ENCODE results near the gene CAVIN2.

- RRBS = under 1% methylated on average over 2 of the region's 6 CpGs
Observed at GRCh38 chr2:191677938-191677991, 171 bp upstream of the NABP1 start.

DNA sequence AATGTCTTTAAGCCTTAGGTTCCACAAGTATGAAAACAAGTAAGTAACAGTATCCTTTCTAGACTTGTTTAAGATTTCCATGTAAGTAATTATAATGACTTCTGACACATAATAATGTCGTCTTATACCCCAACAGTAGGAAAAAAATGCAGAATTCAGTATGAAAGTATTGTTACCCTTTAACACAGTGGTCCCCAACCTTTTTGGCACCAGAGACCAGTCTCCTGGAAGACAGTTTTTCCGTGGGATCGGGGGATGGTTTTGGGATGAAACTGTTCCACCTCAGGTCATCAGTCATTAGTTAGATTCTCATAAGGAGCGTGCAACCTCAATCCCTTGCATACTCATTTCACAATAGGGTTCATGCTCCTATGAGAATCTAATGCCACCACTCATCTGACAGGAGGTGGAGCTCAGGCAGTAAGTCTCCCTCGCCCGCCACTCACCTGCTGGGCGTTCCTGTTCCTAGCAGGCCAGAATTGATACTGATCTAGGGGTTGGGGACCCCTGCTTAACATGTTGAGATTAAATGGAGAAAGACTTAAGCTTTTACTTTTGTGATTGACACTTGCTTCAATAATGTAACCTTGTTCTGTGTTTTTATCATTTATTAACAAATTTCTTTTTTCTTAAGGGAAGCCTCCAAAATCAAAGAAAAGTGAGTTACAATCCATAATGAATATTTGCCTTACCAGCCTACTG, 9.9 kb downstream of the NABP1 start:
- RRBS = no CpG with 5 or more reads among the region's 7 CpGs

- RRBS = no CpG with 5 or more reads among the region's 13 CpGs
Observed at GRCh38 chr2:191695423-191696569, 17.9 kb downstream of the NABP1 start.

GRCh38 chr2:191702978-191703737, 25.2 kb downstream of the NABP1 start:
- RRBS = no CpG with 5 or more reads among the region's 9 CpGs

DNA sequence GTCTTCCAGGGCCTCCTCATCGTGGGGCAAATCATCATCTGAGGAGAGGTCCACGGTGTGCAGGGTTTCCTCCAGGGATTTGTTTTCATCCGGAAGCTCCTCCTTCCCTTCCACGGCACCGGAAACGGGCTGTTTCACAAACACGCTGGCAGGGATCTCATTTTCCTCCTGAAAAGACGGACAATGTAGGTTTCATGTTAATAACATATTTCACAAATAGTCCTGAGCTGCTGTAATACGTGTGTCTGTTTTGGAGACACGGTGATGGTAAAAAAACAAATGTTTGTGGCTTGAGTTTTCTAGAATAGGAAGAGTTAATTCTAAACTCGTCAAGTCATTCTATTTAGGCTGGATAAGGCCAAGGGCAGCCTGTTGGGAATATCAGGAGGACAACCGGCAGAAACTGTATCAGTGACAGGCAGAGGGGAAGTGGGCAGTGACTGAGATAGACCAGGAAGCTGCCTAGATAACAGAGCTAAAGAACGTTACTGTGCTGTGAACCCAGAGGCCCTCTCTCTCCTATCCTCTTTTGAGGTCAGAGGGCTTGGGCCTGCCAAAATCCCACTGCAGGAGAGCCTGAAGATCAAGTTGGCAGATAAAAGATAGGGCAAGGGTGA, 10.2 kb downstream of the CAVIN2 start:
- RRBS = no CpG with 5 or more reads among the region's 13 CpGs

DNA sequence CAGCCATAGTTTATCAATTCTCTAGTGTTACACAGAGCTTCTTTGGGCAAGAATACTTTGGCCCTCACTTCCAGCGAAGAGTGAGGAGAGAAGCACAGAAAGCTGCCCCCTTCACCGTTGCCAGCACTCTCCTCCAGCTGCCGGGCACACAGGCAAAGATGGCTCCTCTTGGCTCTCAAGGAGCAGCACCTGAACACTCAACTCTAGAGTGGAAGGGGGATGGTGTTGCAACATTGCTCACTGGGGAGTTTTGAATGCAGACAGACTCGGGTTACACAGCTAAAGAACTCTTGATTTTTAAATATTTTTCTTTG, 9.5 kb downstream of the CAVIN2 start:
- RRBS = no CpG with 5 or more reads among the region's 4 CpGs

DNA sequence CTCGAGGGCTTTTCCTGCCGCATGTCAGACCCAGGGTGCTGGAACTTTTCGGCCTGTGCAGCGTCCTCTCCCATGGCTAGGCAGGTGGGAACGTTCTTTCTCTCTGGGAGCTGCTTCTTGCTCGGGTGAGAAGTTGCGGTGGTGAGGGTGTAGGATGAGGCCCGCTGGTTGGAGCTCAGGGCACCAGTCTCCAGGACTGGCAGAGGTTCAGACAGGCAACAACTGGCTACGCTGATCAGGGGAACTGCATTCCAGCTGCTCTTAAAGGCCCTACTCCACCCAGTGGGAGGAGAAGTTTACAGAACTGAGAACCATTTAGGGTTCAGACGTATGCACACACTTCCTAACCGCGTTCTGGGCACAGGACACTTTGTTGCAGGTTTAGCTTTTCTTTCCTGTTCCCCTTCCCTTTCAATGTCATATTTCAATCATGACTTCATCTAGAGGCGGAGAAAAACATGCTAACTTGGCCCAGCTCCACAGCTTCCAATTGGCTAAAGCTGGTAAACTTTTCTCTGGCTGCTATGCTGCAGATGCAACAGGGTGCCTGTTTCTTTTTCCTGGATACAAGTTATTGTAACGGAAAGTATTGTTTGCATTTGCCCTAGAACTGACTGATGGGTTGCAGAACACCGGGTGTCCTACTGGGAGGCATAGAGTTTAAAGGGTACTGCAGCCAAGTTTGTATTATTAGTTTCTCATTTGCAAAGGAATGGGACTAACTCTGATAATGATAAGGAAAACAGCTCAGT, at the start of gene CAVIN2:
TSS of gene CAVIN2 (minus strand) at position 237 of the 752 bp plus-strand sequence.
- RRBS = no CpG with 5 or more reads among the region's 15 CpGs

- RRBS = no CpG with 5 or more reads among the region's 2 CpGs
Observed at GRCh38 chr2:191995307-191995749, 148.4 kb upstream of the CAVIN2 start.

DNA sequence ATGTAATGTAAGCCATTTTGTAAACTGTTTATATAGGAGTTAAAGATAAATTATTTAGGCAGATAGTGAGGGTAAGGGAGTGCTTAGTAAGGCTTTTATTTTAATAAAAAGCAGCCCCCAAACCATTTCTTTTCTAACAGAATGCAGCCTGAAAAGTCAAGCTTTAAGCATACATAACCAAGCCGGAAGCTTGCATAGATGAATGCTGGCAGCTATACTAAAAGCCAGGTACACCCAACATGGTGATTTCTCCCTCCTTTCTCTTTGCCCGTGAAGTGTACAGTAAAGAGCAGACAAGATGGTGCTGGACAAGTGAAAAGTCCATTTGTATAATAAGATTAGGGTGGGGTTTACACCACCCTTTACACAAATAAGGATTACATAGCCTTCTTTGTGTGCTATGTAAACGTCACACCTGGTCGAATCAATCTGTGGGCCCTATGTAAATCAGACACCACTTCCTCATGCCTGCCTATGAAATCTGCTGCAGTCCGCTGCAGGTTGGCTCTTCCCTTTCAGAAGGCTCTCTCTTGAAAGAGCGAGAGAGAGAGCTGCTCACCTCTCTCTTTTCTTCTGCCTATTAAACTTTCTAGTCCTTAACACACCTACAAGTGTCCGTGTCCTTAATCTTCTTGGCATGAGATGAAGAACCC, 1054.4 kb upstream of the SLC39A10 start:
- RRBS = no CpG with 5 or more reads among the region's 7 CpGs

GRCh38 chr2:195562935-195563223, 94.1 kb upstream of the SLC39A10 start:
- RRBS = no CpG with 5 or more reads among the region's 14 CpGs

- RRBS = no CpG with 5 or more reads among the region's 1 CpG
Observed at GRCh38 chr2:196138067-196138521, 33.3 kb downstream of the STK17B start.

GRCh38 chr2:196157670-196157863, 13.8 kb downstream of the STK17B start:
- RRBS = no CpG with 5 or more reads among the region's 3 CpGs

GRCh38 chr2:196159185-196159832, 12.1 kb downstream of the STK17B start:
- RRBS = no CpG with 5 or more reads among the region's 5 CpGs

- RRBS = no CpG with 5 or more reads among the region's 2 CpGs
Observed at GRCh38 chr2:196172495-196172948, 1.1 kb upstream of the STK17B start.

DNA sequence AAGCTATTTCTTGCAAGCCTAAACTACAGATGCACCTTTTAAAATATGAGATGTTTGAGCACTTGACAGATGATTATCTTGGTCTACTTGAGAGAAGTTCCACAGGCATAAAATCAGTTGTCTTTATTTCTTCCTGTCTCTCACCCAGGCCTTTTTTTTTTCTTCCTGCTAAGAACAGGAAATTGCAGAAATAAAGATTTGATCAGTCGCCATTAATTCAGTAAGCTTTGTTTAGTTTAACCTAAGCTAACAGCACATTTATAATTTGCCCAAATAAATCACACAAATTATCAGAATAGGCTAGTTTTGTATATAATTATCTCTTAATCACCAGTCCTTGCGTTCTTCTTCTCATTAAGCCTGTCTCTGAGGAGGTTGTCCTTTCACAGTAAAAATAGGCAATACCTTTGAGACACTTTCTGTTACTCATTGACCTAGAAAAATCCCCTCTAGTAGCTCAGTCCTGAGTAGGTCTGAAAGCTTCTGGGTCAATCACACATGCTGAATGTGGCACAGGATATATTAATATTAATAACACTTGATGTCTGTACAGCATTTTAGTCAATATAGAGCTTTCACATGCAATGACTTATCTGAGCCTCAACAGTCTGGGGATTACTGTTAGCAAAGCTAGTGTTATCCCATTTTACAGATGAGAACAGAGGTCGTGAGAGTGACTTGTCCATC, 11.1 kb upstream of the STK17B start:
- RRBS = no CpG with 5 or more reads among the region's 3 CpGs

- RRBS = no CpG with 5 or more reads among the region's 2 CpGs
Observed at GRCh38 chr2:196189075-196189385, 17.7 kb upstream of the STK17B start.

DNA sequence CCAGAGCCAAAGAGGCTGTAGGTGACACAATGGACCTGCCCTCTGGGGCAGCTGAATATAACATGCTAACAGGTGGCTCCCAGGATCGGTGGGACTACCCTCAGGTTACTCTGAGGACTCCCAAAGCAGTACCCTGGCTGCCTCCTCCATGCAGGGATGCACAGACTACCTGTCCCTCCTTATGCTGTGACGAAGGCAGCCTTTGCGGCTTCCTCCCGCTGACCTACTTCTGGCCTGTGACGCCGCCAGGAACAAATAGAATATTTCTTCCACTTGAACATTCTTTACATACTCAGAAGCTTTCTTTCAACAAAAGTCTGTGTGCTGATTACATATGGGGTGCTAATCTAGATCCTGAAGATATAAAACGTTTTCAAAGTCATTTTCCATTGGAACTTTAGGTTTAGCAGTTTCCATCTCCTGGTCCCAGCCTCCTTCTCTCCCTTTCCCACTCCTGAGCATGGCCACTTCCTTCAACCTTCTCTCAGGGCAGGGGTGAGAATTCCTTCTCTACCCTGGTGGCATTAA, 58.7 kb upstream of the STK17B start:
- RRBS = no CpG with 5 or more reads among the region's 7 CpGs

- RRBS = no CpG with 5 or more reads among the region's 10 CpGs
Observed at GRCh38 chr2:196260574-196261250, 89.3 kb upstream of the STK17B start.

DNA sequence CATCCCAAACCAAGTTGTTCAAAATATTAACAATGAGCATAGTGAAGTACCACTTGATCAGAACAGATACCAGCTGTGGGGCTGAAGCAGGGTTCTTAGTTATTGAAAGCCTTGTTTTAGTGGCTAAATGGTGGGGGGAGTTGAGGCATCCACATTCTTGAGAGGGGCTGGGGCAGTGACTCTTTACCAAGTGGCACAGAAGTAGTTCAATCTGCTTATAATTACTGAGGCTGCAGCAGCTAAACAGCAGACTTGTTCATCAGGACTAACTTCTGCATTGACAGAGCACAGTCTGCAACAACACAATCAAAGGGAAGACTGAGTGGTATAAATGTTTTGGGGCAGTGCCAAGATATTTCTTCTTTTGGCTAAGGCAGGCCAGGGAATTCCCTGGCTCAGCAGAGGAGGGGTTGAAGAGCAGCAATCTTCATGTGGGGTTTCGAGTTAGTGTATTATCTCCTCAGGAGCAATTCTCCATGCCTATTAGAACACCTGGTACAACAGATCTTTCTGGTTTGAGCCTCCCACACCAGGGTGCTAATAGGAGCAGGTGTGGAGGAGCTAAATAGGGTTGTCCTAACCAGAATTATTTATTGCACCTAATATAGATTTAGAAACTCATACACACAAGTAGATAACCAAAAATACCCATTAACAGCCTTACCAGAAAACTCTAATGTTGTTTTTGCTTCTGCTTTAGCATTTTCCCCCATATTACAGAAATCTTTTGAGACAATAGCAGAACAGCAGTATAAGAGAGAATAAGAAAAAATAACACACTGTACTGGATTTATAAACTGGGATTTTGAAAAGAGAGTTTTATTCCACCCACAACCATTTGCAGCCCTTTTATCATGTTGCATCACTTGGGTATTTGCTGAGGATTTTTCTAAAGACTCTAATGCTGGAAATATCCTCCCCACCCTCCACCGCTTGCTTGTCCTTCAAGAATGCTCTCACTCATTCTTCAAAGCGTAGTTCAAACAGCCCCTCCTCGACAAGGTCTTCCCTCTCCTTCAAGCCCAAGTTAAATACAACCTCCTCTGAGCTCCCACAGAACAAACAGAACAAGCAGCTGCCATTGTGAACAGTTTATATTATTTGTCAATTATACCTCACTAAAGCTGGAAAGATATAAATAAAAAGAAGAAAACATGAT, 103.2 kb upstream of the STK17B start:
- RRBS = no CpG with 5 or more reads among the region's 4 CpGs

GRCh38 chr2:196538197-196538608, 55.2 kb downstream of the HECW2 start:
- RRBS = no CpG with 5 or more reads among the region's 4 CpGs